Skeletal muscle tissue (tissue), 7 donors: ENCODE data around the genes GMEB2, UCKL1 and SAMD10.

DNA sequence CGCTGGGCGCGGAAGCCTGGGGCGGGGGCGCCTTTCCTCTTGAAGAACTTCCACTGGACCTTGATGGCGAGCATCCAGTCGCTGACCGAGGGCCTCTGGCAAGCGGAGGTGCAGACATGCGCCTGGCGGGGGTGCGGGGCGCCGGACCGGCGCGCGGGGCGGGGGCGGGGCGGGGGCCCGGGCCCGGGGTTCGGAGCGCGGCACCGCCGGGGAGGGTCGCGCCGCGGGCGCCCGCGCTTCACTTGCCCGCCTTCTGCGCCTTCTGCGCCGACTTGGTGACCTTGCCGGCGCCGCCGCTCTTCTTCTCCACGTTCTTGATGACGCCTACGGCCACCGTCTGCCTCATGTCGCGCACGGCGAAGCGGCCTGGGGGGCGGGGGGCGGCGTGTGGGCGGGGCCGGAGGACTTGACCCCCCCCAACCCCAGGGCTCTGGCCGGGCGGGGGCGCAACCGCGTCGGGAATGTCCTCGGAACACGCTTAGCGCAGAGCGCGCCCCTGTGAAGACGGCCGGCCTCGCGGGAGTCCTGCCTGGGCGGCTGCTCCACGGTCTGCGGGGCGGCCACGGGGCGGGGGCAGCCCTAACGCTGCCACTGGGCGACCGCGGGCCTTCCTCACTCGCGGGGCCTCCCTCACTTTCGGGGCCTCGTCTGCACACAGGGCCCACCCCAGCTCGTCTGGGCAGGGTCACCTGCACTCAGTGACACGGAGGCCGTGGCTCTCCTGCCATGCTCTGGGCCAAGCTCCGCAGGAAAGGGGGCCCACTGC, 10.6 kb downstream of the EEF1A2 start:
- PRO-cap, 3 experiments, result no peak in any of the 3 experiments
- RAMPAGE, long total RNA, result no peak
- RRBS, 2 experiments, result 10 to 13% methylated on average over 25 to 30 of the region's 90 CpGs

DNA sequence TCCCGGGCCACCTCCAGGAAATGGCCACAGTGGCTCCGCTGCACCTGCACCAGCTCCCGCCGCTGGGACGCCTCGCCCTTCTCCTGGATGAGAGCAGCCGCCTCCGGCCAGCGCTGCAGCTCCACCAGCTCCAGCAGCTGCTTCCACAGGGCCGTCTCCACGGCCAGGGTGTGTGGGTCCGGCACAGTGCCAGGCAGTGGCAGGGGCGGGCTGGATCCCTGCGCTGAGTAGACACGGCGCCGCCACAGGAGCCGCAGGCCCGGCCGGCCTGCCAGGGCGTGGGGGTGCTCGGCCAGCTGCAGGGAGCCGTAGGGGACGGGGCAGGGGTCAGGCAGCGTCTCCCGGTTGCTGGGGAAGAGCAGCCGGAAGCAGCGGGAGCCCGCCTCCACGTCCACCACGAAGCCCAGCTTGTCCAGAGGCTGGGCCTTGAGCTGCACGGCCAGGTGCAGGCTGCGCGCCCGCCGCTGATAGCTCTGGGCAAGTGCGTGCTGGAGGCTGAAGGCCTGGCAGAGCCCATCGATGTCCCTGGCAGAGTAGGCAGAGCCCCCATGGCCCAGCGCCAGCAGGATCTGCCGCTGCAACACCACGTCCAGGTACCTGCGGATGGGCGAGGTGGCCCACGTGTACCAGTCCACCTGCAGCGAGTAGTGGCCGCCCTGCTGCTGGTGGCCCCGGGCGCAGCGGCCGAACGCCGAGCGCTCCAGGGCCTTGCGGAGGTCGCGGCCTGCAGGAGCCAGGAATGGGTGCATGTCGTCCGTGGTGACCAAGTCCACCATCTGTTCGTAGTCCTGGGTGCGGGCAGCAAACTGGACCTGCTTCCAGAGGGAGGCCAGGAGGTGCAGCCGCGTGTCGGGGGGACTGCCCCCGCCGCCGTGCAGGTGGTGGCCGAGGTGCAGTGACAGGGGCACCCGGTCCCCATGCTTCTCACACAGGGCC, 9.5 kb downstream of the FNDC11 start:
- PRO-cap, 3 experiments, result no peak in any of the 3 experiments
- RAMPAGE, long total RNA, result no peak
- RRBS, 2 experiments, result 80 to 86% methylated on average over 16 to 18 of the region's 68 CpGs

DNA sequence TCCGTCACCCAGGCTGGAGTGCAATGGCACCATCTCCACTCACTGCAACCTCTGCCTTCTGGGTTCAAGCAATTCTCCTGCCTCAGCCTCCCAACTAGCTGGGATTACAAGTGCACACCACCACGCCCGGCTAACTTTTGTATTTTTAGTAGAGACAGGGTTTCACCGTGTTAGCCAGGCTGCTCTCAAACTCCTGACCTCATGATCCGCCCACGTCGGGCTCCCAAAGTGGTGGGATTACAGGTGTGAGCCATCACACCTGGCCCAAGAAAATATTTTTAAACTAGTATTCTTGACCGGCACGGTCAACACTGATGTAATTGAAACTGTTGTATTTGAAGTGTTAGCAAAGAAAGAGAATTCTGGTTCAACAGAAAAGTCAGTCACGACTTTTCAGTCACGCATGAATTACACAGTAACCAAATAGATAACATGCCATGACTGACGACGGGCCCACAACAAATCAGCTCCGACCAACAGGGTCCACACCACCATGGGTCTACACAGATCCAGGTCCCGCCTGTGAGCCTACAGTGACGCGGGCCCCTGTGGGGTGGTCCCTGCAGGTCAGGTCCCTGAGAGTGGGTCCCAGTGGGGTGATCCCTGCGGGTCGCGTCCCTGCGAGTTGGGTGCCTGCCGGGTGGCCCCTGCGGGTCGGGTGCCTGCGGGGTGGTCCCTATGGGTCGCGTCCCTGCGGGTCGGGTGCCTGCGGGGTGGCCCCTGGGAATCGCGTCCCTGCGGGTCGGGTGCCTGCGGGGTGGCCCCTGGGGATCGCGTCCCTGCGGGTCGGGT, 1.1 kb downstream of the GMEB2 start:
- PRO-cap, 3 experiments, result no peak in any of the 3 experiments
- RAMPAGE, long total RNA, result no peak
- RRBS, 2 experiments, result no CpG with 5 or more reads among the region's 39 CpGs

GRCh38 chr20:63626514-63627738, at the start of gene GMEB2:
Gene GMEB2, minus strand, starts transcription at chr20:63627101.
- PRO-cap, 3 experiments, result peak in 3 of 3 experiments; most common plus-strand start chr20:63626883 (in 2); most common minus-strand start chr20:63626729 (in 2)
- RAMPAGE, long total RNA, result no peak
- RRBS, 2 experiments, result 1 to 2% methylated on average over 40 to 45 of the region's 172 CpGs

DNA sequence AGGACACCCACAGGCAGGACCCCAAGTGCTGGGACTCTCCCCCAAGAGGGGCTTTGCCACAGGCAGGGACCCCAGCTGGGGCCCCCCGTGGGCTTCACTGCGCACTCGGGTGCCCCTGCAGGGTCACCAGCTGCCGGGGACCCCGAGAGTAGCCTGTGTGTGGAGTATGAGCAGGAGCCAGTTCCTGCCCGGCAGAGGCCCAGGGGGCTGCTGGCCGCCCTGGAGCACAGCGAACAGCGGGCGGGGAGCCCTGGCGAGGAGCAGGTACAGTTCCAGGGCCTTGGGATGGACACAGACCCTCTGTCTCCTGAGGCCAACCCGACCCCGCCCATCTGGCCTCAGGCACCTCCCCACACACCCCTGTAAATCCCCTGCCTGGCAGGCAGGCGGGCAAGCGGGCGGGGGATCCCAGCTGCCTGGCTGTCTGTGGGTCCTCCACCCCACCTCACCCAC, 5.7 kb upstream of the TNFRSF6B start:
- PRO-cap, 3 experiments, result no peak in any of the 3 experiments
- RAMPAGE, long total RNA, result no peak
- RRBS, 2 experiments, result 49 to 56% methylated on average over 3 of the region's 16 CpGs

GRCh38 chr20:63691207-63691879, 5.1 kb upstream of the TNFRSF6B start:
- PRO-cap, 3 experiments, result no peak in any of the 3 experiments
- RAMPAGE, long total RNA, result no peak
- RRBS, 2 experiments, result 21 to 26% methylated on average over 3 of the region's 19 CpGs

DNA sequence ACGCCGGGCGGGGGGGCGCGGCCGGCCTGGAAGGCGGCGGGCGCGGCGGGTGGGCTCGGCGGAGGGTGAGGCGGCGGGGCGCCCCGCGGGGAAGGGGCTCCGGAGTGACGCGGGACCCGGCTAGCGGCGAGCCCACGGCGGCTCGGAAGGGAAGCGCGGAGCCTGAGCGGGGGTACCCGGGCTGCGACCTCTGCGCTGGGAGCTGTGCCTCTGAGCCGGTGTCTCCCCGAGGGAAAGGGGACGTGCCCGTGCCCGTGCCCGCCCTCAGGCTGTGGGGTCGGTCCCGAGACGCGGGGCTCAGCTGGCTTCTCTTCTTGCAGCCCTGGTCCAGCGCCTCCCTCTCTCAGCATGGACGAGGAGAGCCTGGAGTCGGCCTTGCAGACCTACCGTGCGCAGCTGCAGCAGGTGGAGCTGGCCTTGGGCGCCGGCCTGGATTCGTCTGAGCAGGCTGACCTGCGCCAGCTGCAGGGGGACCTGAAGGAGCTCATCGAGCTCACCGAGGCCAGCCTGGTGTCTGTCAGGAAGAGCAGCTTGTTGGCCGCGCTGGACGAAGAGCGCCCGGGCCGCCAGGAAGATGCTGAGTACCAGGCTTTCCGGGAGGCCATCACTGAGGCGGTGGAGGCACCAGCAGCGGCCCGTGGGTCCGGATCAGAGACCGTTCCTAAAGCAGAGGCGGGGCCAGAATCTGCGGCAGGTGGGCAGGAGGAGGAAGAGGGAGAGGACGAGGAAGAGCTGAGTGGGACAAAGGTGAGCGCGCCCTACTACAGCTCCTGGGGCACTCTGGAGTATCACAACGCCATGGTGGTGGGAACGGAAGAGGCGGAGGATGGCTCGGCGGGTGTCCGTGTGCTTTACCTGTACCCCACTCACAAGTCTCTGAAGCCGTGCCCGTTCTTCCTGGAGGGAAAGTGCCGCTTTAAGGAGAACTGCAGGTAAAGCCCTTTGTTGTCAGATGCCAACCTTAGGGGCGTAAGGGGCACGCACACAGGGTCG, 690 bp downstream of the ZGPAT start:
- PRO-cap, 3 experiments, result no peak in any of the 3 experiments
- RAMPAGE, long total RNA, result no peak
- RRBS, 2 experiments, result 5 to 8% methylated on average over 34 to 42 of the region's 83 CpGs

DNA sequence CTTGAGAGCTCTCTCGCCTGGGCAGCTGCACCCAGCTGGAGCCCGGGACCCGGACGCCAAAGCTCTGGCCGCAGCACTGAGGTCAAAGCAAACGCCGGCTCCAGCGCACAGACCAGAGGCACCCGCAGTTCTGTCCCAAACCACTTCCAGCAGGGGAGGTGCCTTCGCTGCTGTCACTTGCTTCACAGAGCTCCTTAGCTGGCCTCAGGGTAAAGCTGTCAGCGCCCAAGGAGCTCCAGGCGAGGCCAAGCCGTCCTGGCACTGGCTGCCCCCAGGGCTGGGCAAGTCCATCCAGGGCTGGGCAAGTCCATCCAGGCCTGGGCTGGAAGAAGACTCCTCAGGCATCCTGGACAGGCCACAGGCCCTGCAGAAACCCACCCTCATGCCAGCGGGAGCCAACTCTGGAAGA, 28.0 kb downstream of the SLC2A4RG start:
- PRO-cap, 3 experiments, result no peak in any of the 3 experiments
- RAMPAGE, long total RNA, result no peak
- RRBS, 2 experiments, result 30 to 53% methylated on average over 5 to 7 of the region's 14 CpGs

GRCh38 chr20:63787754-63788181, 43.3 kb downstream of the ZBTB46 start:
- PRO-cap, 3 experiments, result no peak in any of the 3 experiments
- RAMPAGE, long total RNA, result no peak
- RRBS, 2 experiments, result no CpG with 5 or more reads among the region's 17 CpGs

DNA sequence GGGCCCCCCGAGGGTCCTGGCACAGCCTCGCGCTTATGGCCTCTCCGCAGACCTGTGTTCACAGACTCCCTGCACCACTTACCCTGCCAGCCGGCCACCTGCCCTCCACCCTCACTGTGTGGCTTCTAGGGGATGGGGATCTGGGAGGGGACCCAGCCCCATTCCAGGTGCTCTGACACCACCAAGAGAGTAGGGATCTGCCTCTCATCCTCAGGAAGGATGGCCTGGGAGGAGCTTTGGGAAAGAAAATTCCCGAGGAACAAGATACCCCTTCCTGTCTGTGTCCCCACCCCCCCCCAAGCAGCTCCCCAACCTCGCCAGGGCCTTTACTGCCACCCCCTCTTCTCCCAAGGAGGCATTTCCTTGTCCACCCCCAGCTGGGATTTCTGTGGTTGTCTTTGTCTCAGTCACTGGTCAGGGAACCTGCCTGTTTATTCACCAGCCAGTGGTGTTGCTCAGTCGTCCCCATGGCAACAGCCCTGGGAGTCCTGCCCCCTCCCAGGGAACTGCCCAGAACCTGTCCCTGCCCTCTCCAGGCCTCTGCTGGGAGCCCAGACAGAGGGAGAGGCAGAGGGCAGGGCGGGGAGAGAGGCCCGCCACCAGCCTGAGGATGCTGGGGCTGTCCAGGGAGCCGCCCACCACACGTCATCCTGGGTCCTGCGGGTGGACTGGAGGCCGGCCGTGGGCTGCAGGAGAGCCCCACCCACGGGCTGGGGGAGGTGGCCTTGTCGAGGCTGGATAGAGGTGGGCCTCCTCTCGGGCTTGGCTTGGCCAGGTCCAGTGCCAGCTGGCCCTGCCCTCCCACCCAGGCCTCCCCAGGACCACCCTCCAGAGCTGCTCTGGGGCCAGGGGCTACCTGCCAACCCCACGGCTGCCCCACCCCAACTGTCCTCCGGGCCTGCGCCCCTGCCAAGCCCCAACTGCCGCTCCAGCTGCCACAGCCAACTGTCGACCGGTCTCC, 3.9 kb upstream of the ZBTB46 start:
- PRO-cap, 3 experiments, result no peak in any of the 3 experiments
- RAMPAGE, long total RNA, result no peak
- RRBS, 2 experiments, result 9 to 13% methylated on average over 5 of the region's 24 CpGs

GRCh38 chr20:63881773-63882358, 13.1 kb upstream of the DNAJC5 start:
- PRO-cap, 3 experiments, result no peak in any of the 3 experiments
- RAMPAGE, long total RNA, result no peak
- RRBS, 2 experiments, result no CpG with 5 or more reads among the region's 18 CpGs

DNA sequence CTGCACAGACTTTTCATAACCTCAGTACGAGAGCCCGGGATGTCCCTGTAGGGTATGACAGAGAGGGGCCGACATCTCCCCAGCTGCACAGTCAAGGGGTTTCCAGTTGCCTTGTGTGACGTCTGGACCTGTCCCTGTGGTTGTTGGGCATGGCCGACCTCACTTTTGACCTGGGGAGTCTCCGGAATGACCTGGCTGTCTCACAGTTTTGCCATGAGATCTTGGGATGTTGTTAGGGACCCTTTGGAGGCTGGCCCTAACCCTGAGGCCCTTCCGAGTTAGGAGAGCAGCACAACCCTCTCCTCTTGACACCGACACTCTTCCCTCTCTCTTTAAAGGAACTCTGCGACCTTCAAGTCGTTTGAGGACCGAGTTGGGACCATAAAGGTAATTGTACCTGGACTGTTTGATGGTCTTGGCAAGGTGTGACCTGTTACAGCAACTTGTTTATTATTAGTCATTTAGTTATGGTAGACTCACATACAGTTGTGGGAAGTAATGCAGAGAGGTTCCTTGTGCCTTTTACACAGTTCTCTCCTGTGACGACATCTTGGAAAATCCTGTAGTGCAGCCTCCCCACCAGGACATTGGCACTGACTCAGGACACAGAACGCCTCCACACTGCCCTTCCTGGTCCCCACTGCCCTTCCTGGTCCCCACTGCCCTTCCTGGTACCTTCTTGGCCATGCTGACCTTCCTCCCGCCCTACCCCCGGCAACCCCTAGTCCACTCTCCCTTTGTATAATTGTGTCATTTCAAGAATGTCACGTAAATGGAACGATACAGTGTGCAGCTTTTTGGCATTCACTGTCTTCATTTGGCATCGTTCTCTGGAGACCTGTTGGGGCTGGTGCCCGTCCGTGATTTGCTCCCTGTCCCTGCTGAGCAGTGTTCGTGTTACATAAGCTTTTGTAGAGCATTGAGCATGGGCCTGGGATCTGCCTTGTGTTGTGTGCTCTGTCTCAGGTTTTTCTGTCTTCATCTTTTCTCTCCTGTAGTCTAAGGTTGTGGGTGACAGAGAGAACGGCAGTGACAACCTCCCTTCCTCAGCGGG, 5.7 kb upstream of the DNAJC5 start:
- PRO-cap, 3 experiments, result no peak in any of the 3 experiments
- RAMPAGE, long total RNA, result no peak
- RRBS, 2 experiments, result 66% methylated on average over 4 of the region's 23 CpGs; no CpG with 5 or more reads in 1 of the 2 experiments

DNA sequence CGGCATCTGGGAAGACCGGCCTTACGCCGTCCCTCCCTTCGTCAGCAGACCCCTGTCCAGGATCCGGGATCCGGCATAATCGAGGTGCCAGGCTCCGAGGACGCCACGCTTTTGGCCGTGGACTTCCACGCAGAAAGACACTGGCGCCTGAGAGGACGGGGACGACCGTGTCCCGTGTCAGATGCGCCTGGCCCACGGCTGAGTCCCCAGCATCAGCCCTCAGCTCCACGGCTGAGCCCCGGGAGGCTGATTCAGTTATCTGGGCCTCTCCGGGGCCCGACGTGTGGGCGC, 17.4 kb downstream of the UCKL1 start:
- PRO-cap, 3 experiments, result no peak in any of the 3 experiments
- RAMPAGE, long total RNA, result no peak
- RRBS, 2 experiments, result 71 to 80% methylated on average over 9 to 10 of the region's 26 CpGs

GRCh38 chr20:63940129-63940913, 15.9 kb downstream of the UCKL1 start:
- PRO-cap, 3 experiments, result no peak in any of the 3 experiments
- RAMPAGE, long total RNA, result no peak
- RRBS, 2 experiments, result 94 to 95% methylated on average over 7 of the region's 53 CpGs

DNA sequence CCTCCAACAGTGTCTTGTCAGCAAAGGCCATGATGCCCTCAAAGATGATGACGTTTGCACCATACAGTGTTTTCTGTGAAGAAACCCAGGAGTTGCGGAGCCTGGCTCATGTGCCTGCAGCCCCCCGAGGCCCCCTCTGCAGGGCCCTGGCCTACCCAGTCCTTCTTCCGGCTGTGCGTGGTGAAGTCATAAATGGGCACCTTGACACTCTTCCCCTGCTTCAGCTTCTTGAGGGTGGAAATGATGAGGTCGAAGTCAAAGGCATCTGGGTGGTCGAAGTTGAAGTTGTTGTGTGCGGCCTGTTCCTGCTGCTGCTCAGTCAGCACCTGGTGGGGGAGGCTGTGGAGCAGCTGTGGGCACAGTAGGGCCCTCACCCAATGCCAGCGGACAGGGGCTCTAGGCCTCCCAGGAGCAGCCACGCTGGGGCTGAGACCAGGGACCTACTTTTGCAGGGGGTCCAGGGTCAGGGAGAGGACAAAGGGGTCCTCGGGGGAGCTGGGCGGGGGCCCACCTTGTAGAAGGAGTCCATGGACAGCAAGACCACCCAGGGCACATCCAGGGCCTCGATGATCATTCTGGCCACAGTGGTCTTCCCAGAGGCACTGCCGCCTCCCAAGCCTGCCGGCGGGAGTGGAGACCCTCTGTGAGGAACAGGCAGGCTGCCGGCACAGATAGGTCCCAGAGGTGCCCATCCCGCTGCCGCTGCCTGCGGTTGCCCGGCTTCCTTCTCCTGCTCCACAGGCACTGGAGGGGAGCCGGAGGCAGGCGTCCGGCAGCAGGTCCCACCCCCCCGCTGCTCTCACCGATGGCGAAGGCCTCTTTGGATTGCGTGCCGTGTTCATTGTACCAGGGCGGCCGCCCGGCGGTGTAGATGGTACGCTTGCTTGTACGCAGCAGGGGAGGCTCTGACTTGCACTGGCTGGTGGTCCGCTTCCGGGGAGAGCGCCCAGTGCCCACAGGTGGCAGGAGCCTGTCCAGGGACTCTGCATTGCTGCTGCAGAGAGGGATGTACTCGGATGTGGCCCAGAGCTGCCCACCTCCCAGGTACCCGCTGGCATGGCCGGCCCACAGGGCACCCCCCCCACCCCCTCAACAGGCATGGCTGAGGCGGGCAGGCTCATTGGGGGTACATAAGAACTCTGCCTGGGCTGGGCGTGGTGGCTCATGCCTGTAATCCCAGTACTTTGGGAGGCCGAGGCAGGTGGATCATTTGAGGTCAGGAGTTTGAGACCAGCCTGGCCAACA, 10.1 kb downstream of the UCKL1 start:
- PRO-cap, 3 experiments, result no peak in any of the 3 experiments
- RAMPAGE, long total RNA, result no peak
- RRBS, 2 experiments, result 73 to 84% methylated on average over 18 of the region's 44 CpGs

DNA sequence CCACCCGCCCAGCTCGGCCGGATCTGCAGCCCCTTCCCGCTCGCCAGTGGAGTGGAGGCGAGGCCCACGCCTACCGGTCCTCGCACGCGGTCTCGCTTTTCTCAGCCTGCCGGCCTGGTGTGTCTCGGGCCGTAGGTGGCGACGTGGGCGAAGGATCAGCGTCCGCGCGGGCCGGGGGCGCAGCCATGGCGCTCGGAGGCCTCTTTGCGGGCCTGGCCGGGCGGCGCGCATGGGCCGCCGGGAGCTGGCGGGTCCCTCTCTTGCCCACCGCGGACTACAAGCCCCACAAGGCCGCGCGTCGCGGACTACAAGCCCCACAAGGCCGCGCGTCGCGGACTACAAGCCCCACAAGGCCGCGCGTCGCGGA, at the start of gene UCKL1:
UCKL1 (minus strand) TSS at position 231 of the 367 bp plus-strand sequence.
- PRO-cap, 3 experiments, result peak in 3 of 3 experiments; most common minus-strand start position 231 of the sequence (in 2)
- RAMPAGE, long total RNA, result start-site peak on the minus strand centred at position 223 of the sequence, 20 bp wide, 207 and 64 reads in 2 replicates
- RRBS, 2 experiments, result 1 to 2% methylated on average over 24 of the region's 51 CpGs

DNA sequence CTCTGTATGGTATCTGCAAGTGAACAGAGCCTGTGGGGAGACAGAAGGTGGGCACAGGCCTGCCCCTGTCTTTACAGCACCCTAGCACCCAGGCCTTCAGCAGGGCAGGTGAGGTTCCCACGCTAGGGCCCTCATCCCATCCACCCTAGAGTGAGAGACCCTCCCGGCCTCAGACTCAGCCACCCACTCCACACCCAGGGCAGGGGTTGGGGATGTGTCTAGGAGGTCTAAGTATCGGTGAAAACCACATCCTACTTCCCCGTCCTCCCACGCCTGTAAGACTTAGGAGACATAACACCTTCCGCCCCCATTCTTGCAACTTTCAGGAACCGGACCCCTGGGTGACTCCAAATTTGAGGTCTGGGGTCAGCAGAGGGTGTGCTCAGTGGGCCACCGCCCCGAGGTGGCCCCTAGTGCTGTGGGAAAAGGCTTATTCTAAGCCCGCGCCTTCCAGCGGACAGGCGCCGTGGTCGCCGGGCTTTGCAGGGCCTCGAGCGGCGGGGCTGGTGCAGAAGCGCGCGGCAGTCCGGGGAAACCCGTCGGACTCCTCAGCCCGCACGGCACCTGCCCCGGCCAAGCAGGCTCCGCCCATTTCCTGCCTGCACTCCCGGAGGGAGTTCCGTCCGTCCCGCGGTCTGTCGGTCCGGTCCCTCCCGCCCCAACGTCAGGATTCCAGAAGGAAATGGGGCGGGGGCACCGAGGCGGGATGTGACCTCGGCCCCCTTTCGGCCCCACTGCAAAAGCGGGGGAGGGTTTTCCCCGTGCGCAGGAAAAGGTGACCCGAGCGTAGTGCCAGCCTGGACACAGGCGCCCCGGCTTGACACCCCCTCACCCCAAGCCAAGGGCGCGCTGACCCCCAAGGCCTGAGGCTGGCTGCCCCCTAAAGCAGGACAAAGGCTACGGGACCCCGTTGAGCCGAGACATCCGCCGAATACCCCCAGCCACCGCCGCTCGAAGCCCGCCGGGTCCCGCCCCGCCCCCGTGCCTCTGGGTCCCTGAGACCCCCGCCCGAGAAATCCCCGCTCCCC, 796 bp downstream of the SAMD10 start:
- PRO-cap, 3 experiments, result peak in 2 of 3 experiments; most common plus-strand start position 604 of the sequence (in 1); most common minus-strand start position 538 of the sequence (in 1)
- RAMPAGE, long total RNA, result no peak
- RRBS, 2 experiments, result 3% methylated on average over 19 to 29 of the region's 68 CpGs

DNA sequence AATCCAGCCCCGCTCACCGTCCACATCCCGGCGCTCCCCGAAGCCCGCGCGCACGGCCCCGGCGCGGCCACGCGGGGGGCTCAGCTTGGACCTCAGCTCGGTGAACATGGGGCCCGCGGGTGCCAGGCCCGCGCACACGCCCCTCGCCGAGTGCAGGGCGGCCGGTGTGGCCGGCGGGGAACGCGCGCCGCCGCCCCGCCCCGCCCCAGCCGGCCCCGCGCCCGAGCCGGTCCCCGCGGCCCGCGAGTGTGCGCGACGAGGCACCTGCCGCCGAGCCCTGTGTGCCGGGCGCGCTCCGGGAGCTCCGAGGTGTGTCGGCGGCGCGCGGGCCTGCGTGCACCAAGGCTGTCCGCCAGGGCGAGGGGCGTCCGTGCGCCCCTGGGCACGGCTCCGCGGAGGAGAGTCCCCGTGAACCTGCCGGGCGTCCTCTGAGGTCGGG, at the start of gene SAMD10:
SAMD10 (minus strand) TSS at position 283 of the 439 bp plus-strand sequence.
- PRO-cap, 3 experiments, result no peak in any of the 3 experiments
- RAMPAGE, long total RNA, result no peak
- RRBS, 2 experiments, result 2% methylated on average over 49 to 50 of the region's 70 CpGs

GRCh38 chr20:64050912-64051297, 1.5 kb upstream of the SOX18 start:
- PRO-cap, 3 experiments, result no peak in any of the 3 experiments
- RAMPAGE, long total RNA, result no peak
- RRBS, 2 experiments, result no CpG with 5 or more reads among the region's 15 CpGs

GRCh38 chr20:64053794-64054768, 4.6 kb upstream of the SOX18 start:
- PRO-cap, 3 experiments, result peak in 2 of 3 experiments; most common plus-strand start chr20:64054153 (in 2); most common minus-strand start chr20:64053987 (in 2)
- RAMPAGE, long total RNA, result no peak
- RRBS, 2 experiments, result 16 to 17% methylated on average over 5 of the region's 17 CpGs